Body of pancreas (tissue), 2 donors: ENCODE measurements around the gene NBPF3.

GRCh38 chr1:21280635-21280976, 9.7 kb downstream of the ECE1 start:
- PRO-cap: no peak
- RAMPAGE, long total RNA, 2 experiments: no peak in any of the 2 experiments

DNA sequence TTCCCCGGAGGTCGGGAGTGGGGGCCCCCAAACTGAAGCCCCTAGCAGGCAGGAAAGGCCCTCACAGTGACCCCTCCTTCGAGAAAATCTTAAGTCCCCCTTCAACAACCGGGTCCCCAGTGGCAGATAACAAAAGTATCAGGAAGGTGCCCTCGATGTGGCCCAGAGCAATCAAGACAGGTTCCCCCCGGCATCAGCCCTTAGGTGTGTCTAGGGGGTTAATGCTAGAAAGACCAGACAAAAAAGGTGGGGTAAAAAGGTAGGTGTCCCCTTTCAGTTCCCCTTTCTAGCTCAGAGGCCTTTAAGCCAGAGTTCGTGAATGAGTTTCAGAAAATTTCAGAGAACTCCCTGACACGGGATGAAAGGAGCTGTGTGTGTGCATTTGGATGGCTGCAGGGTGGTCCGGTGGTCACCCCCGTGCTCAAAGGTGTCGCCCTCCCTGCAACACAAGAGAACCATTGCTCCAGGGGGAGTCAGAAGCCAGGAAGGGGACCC, 379 bp upstream of the ECE1 start:
- PRO-cap: no peak
- RAMPAGE, long total RNA, 2 experiments: no peak in any of the 2 experiments

- PRO-cap: no peak
- RAMPAGE, long total RNA, 2 experiments: no peak in any of the 2 experiments
Observed at GRCh38 chr1:21326392-21327467, 36.5 kb upstream of the ECE1 start.

DNA sequence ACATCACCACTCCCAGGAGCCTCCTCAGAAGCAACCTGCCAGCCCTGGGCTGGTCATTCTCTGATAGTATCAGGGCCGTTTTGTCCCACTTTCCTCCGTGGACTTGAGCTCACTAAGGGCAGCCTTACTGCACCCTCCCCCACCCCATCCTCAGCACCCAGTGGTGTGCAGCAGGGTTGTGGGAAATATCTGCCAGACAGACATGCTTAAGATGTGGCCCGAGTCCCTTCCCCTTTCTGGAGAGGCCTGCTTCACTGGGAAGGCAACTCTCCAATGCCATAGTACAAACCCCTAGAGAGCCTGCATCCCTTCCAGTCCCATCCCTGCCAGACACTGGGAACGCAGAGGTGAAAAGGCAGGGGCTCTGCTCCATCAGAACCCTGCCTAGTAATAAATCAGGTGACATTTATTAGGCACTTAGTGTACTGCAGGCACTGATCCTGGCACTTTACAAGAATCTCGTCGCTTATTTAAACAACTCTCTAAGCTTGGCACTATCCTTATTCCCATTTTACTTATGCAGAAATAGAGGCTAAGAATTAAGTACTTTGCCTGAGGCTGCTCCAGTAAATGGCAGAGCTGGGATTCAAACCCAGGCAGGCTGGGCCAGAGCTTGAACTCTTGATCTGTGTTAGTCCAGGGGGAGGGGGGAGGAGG, 41.8 kb upstream of the ECE1 start:
- PRO-cap: no peak
- RAMPAGE, long total RNA, 2 experiments: no peak in any of the 2 experiments

DNA sequence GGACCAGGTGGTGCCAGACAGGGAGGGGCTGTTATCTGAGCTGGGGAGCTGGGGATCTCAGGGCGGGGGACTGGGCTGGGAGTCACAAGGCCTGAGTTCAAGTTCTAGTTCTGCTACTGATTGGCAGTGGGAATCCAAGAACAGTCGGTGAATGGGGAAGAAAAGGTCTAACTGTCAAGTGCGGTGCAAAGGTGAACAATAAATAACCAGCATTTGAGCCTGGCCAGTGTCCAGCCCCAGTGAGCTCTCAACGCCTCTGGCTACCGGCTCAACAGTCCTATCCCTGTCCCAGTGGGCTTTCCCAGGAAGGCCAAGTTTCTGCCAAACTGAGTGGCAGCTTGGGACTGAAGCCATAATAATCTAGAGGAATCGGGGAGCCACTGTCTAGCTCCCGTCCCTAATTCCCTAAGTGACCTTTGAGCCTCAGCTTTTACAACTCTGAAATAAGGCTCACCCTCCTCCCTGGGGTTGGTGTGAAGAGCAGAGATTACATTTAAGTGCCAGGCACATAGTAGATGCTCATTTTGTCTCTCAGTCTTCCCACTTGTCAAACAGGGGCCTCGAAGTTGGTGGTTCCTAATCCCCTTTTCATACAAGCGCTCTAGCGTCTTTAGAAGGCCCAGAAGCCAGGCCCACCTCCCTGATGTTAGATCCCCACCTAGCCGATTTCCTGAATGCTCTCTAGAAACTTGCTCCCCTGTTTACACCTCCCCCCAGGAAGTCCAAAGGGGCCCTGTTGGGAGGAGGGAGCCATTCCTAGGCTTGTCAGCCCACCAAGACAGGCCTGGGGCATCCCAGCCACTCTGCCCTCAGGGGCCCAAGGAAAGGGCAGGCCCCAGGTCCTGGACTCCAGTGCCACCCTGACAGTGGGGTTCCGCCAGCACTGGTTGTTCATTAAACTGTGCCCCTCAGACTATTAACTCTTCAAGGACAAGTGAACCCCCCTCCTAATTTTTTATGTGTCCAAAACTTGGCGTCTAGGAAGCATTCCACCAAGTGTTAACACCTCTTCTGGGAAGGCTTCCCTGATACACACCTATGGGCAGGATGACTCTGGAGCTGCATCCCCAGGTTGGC, 49.1 kb upstream of the ECE1 start:
- PRO-cap: no peak
- RAMPAGE, long total RNA, 2 experiments: no peak in any of the 2 experiments

DNA sequence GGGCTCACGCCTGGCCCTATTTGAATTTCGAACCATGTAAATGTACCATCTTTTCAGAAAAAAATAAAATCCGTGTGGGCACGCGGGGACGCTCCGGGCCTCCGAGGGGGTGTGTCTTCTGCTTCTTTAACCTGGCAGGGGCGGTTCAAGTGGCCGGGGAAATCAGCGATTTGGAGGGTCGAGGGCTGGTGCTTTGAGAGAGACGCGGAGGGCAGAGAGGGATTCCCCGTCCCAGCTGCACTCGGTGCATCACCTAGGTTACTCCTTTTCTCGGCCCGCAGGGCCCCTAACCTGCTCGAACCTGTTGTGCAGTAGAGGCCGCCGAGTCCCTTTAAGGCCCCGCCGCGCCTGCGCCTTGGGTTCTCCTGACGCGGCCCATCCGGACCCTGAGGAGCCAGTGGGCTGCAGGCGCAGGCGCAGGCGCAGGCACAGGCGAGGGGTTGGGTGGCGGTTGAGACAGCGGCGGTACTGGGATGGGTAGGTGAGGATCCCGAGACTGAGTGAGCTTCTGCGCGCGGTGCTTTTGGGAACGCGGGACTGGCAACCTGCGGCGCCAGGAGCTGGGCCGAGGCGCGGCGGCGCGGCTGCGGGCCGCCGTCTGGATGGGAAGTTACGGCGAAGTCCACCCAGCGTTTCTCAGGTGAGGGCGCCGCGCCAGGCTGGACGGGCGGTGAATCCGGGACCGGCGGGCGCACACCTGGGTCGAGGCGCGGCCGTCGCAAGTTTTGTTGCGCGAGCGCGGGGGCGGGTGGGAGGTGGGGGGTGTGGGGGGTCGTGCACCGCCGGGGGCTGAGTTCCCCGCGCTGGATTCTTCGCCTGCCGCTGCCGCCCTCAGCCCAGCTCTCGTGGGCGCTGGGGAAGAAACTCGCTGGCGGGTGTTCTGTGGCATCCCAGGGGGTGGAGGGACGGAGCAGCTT, at the start of gene NBPF3:
NBPF3 (plus strand) TSS at position 429 of the 917 bp plus-strand sequence.
- PRO-cap: bidirectional peak, plus-strand start at position 431 of the sequence, minus-strand start at position 303 of the sequence; bidirectional peak, plus-strand start at position 629 of the sequence, minus-strand start at position 604 of the sequence
- RAMPAGE, long total RNA, 2 experiments: start-site peak on the plus strand in 1 of 2 experiments, centred at position 395 of the sequence, 26 reads per replicate

DNA sequence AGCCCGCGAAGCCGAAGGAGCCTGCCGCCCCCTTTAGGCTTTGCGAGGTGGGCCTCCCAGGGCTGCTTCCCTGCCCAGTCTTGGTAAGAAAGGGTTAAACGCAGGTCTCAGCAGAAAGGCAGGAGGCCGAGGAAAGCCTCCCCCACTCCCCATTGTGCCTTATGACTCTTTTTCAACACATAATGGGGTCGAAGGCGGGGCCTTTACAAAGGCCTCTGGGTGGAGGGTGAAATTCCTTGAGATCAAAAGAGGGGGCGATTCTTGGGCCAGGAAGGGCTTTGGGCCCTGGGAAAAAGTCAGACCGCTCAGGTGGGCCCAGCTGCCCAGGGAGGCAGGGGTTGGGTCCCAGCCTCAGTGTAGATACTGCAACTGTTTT, 904 bp downstream of the ALPL start:
- PRO-cap: no peak
- RAMPAGE, long total RNA, 2 experiments: no peak in any of the 2 experiments

GRCh38 chr1:21548223-21548510, 38.9 kb downstream of the ALPL start:
- PRO-cap: no peak
- RAMPAGE, long total RNA, 2 experiments: no peak in any of the 2 experiments

DNA sequence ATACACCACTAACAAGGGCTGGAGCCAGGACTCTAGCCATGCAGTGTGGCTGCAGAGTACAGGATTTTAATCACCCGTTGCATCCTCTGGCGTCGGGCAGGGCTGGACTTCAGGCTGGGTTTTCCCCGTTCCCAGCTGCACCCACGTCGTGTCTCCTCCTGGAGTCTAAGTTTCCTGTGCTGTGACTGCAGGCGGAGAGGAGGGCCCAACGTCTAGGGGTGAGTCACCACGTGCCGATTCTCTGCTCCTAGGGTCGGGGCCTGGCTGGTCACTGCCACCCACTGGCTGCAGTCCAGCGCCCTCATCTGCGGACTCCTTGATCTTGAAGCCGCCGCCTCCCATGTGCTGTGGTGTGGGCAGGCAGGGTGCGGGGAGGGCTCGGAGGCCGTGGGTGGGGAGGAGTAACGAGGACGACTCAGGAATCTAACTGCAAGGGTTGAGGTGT, 77.7 kb downstream of the ALPL start:
- PRO-cap: unidirectional peak, minus-strand start at position 160 of the sequence
- RAMPAGE, long total RNA, 2 experiments: no peak in any of the 2 experiments

DNA sequence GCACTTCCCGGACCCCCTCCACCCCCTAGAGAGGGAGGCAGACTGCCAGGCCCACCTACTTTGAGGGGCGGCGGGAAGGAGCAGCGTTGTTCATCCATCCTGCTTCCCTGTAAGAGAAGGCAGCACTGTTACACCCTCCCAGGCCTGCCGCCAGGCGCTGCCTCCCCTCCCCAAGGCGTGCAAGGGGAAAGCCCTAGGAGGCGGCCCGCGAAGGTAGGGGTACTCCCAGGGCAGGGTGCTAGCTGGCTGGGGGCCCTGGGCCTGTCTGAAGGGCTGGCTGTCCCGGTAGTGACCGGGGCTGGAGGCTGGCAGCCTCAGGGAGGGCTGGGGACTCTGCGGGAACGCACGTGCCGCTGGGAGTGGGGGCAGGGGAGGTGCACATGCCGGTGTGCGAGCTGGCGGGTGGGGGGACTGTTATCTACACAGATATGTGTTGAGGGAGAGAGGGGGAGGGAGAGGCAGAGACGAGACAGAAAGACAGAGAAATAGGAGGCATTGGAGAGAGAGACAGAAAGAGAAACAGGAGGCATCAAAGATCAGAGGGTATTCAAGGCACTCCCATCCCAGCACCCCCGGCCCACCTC, 50.1 kb downstream of the RAP1GAP start:
- PRO-cap: unidirectional peak, minus-strand start at position 109 of the sequence
- RAMPAGE, long total RNA, 2 experiments: no peak in any of the 2 experiments

DNA sequence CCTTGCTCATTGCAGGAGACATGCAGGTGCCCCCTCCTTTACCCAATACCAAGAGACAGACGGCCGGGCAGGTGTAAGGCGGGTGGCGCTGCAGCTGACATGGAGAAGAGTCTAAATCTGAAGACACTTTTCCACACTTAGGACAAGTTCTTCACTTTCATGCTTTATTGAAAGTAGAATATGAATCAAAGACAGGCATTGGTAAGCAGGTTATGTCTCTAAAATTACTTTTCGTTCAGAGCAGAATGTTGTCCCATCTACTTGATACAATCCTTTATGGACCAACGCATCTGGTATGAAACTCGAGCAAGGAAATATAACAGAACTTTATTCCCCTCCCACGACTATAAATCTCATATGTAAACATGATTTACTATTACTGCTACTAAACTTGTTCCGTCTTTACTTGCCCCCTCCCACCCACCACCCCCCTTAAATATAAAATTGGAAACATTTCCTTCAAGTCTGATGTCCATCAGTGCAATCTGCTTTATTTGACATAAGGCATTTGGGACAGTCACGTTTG, 9.7 kb upstream of the RAP1GAP start:
- PRO-cap: no peak
- RAMPAGE, long total RNA, 2 experiments: no peak in any of the 2 experiments

DNA sequence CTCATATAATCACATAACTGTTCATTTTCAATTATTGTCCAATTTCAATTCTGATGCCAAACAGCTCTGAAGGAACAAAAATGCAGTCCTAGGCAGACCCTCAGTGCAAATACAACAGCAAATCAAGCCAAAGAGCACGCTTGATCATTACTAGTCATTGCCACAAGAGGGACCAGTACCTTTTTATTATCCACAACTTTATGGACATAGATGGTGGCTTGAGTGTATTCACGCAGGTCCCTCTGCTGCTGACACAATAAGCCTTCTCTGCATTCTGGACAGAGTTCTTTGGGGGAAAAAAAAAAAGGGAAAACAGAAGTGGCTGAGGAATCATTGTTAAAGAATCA, 34.1 kb upstream of the RAP1GAP start:
- PRO-cap: no peak
- RAMPAGE, long total RNA, 2 experiments: start-site peak on the minus strand in 1 of 2 experiments, centred at position 231 of the sequence, 13 reads per replicate

GRCh38 chr1:21748106-21748355, 34.9 kb downstream of the USP48 start:
- PRO-cap: no peak
- RAMPAGE, long total RNA, 2 experiments: no peak in any of the 2 experiments

DNA sequence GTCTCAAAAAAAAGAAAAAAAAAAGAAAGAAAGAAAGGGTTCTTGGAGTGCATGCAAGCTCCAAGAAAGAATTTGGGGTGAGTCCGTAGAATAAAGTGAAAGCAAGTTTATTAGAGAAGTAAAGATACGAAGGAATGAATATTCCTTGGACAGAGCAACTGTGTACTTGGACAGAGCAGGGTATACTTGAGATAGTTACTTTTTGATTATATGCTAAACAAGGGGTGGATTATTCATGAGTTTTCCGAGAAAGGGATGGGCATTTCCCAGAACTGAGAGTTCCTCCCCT, 8.4 kb upstream of the USP48 start:
- PRO-cap: no peak
- RAMPAGE, long total RNA, 2 experiments: no peak in any of the 2 experiments

DNA sequence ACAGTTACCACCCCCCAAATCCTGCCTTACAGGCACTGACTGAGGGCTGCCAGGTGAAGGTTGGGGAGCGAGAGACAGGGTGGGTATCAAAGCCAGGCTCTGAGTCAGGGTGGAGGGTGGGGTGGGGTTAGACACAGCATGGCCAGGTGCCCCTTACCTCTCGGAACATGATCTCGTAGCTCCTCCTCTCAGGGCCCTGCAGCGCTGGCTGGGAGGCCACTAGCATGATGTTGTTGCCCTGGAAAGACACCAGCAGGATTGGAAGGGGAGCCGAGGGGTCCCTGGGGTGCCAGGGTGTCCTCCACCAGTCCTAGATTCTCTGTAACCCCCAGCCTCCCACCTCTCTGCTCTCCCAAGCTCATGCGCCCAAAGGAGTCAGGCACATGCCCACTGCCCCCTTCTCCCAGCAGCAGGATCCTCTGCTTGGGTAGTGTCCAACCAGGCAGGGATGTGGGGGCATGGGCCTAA, 53.1 kb downstream of the LDLRAD2 start:
- PRO-cap: no peak
- RAMPAGE, long total RNA, 2 experiments: no peak in any of the 2 experiments

DNA sequence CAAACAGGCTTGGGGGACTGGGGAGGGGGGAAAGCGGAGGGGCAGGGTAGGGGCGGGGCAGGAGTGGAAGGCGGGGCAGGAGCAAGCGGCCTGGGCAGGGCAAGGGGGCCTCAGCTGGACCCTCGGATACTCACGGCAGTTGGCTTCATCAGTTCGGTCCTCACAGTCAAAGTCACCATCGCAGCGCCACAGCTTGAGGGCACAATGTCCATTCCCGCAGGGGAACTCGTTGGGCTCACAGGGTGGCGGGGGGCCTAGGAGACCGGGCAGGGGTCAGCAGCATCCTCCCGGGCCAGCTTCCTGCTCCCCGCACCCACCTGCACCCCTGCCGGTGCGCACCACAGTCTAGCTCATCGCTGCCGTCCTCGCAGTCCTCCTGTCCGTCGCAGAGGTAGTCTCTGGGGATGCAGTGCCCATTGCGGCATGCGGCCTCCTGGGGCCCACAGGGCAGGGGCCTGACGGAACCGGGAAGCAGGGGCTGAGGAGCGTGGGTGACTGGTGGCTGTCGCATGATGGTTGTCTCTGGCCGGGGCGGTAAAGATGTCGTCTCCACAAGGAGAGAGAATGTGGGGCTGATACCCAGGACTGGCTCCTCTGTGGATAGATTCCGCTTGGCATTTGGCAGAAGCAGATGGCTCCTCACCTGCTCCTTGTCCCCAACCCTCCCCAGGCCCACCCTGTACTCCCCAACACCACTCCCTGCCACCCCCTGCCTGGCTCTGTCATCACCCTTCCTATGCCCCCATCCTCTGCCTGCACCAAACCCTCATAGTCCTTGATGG, 49.8 kb downstream of the HSPG2 start:
- PRO-cap: no peak
- RAMPAGE, long total RNA, 2 experiments: no peak in any of the 2 experiments

DNA sequence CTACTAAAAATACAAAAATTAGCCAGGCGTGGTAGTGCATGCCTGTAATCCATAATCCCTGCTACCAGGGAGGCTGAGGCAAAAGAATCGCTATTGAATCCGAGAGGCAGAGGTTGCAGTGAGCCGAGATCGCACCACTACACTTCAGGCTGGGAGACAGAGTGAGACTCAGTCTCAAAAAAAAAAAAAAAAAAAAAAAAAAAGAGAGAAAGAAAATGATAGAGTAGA, 10.6 kb downstream of the HSPG2 start:
- PRO-cap: no peak
- RAMPAGE, long total RNA, 2 experiments: no peak in any of the 2 experiments

GRCh38 chr1:21931014-21931595, 6.0 kb downstream of the HSPG2 start:
- PRO-cap: bidirectional peak, plus-strand start at chr1:21931321, minus-strand start at chr1:21931210
- RAMPAGE, long total RNA, 2 experiments: no peak in any of the 2 experiments

DNA sequence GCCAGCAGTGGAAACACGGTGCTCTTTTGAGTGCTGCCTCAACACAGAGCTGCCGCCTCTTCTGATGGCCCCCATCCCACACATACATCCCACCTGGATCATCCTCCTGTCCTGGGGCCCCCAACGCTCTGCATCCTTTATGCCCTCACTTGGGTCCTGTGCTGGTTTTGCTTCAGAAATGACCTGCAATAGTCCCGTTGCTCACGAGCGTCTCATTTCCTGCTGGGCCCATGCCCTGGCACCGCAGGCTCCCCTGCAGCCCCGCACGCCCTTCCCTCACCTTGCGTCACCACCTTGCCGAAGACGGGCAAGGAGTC, 13.6 kb downstream of the WNT4 start:
- PRO-cap: no peak
- RAMPAGE, long total RNA, 2 experiments: no peak in any of the 2 experiments

- PRO-cap: bidirectional peak, plus-strand start at chr1:22142382, minus-strand start at chr1:22142321
- RAMPAGE, long total RNA, 2 experiments: no peak in any of the 2 experiments
Observed at GRCh38 chr1:22141770-22142458, 983 bp downstream of the WNT4 start.